Ureter (tissue), 1 donor: ENCODE results near the genes GNB5 and ARPP19.

GRCh38 chr15:52191172-52191659 is at the start of gene GNB5:
Gene GNB5, minus strand, starts transcription at chr15:52191392.
- PRO-cap, result no peak

GRCh38 chr15:52225328-52225788 is 34.2 kb upstream of the GNB5 start:
- PRO-cap, result no peak

- PRO-cap, result no peak
These were observed 46.8 kb downstream of the MYO5C start for GRCh38 chr15:52248517-52249431.

GRCh38 chr15:52294388-52294732 is 1.2 kb downstream of the MYO5C start:
- PRO-cap, result no peak

DNA sequence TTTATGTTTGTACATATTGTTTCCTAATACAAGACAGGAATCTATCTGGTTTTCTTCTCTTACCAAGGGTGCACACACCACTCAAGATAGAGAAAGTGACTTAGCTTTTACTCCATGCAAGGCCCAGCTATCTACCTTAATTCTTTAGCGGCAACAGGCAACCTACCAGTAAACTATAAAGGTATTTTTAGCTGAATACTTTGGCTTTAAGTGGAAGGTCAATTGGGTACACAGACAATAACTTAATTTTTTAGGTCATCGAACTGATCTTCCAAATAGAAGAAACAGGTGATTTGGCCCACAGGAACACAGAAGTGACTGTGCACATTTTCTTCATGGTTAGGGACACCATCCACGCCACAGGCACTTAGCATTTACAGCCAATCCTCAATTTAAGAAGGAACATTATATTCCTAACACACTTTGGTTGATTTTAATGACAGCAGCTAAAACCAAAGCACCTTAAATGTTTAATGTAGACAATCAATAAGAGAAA is 2.0 kb downstream of the ARPP19 start:
- PRO-cap, result no peak

DNA sequence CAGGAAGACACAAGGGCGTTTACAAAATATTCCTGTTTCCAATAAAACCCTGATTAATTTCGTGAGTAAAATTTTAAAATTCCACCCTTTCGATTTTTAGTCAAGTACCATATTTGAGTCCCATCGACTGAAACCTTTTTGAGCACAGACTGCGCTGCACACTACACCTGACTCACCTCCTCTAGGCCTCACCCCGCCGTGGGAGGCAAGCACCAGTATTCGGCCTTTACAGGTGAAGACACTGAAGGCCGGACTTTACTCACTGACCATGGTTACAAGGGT is 776 bp downstream of the ARPP19 start:
- PRO-cap, result no peak

DNA sequence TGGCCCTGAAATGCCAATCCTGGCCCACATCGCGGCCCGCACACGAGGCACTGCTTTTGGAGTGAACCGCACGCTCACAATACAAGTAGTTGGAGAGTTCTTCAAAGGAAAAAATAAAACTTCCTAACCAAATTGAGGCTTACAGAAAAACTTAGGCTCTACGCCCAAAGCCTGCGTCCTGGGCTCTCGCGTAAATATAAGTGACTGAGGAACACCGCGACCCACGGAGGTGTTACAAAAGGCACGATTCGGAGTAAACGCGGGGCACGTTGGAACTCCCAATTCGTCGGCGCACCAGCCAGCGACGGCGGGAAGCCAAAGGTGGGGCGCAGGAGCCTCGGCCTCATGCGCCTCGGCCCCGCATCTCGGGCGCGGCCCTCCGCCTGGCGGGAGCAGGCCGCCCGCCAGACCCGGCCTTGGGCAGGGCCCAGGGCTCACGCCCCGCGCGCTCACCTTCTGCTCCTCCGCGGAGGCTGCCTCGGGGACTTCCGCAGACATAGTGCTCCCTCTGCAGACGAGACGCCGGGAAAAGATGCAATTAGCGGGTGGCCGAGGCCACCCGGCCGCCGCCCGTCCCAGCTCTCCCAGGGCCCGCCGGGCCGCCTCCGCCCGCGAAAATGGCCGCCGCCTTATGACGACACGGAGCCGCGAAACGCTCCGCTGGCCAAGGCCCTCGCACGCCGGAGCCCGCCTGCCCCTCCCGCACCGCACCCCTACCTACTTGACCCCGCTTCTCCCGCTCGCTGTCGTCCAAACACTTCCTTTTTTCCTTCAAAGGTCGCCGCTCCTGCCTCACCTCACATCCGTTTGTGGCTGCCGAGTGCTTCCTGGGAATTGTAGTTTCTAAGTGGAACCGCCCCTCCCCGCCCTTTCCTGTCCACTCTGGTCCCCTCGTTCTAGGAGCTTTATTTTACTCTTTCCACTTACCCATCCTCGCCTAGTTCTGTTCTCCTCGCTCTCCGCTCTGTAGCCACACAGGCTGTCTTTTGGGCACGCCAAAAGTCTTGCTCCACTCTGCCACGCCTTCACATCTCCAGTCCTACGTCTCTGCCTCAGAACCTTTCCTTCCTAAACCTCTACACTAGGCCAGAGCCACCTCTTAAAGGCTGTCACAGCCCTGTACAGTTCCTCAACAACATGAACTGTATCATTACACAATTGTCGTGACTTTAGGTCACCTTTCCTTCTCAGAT is at the start of gene ARPP19:
TSS of gene ARPP19 (minus strand) at position 636 of the 1,193 bp plus-strand sequence.
- PRO-cap, result bidirectional peak, plus-strand start at position 870 of the sequence, minus-strand start at position 588 of the sequence

DNA sequence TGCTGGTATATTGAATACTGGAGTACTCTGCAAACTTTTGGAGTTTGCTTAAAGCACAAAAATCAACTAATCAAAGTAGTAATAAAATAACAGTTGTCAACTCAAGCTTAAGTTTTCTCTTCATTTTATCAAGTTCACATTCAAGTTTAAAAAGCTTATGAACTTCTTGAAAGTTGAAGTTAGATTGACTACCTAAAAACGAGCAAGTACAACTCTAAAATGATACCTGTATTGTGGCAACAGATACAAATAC is 1.8 kb downstream of the ATOSA start:
- PRO-cap, result no peak

DNA sequence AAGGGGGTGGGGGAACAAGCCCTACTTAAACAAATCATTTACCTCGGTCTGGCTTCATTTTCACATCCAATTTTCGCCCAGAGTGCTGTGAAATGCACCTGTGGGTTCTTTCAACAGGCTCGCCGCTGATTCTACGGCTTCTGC is 1.4 kb downstream of the ATOSA start:
- PRO-cap, result no peak

GRCh38 chr15:52719401-52719734 is 40.2 kb upstream of the ATOSA start:
- PRO-cap, result no peak

DNA sequence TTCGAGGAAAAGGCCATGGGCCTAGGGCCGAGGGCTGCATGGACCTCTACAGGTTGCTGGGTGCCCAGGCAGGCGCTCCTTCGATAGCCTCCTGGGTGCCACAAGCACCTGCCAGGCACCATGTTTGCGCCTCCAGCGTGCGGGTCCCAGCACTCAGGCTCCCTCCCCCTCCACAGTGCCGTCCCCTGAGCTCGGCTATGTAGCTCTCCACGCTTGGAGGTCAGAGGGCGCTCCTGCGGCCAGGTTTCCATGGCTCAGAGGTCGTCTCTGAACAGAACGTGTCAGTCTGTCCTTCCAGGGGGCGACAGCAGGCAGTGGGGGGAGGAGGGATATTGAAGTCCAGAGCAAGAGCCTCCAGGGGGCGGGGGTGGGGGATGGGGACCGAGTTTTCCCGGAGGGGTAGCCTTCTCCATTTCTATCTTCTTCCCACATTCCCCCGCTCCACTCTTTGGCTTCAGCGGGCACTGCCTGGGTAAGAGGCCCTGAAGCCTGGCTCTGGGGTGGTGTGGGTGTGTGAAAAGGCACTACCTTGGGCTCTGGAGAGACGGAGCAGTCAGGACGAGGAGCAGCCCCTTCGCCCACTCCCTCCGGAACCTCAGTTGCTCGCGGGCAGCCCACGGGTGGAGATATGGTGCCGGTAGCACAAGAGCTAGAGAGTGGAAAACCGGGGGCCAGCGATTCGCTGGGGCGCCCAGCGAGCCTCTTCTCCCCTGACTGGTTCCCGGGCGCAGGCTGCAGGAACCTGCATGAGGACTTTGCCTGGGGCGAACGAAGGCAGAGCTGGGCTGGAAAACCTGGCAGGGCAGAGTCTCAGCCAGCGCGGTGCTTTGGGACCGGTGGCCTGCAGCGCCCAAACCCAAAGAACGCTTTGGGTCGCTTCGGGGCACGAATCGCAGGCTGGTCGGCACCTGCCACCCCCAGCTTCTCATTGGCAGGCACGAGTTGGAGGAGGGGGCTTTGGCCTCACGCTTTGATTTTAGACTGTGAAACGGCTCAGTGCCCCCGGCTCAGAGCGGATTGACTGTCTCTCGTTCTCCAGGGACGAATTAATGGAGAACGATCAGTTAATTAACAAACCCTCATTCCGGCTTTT is 3.3 kb downstream of the ONECUT1 start:
- PRO-cap, result no peak

DNA sequence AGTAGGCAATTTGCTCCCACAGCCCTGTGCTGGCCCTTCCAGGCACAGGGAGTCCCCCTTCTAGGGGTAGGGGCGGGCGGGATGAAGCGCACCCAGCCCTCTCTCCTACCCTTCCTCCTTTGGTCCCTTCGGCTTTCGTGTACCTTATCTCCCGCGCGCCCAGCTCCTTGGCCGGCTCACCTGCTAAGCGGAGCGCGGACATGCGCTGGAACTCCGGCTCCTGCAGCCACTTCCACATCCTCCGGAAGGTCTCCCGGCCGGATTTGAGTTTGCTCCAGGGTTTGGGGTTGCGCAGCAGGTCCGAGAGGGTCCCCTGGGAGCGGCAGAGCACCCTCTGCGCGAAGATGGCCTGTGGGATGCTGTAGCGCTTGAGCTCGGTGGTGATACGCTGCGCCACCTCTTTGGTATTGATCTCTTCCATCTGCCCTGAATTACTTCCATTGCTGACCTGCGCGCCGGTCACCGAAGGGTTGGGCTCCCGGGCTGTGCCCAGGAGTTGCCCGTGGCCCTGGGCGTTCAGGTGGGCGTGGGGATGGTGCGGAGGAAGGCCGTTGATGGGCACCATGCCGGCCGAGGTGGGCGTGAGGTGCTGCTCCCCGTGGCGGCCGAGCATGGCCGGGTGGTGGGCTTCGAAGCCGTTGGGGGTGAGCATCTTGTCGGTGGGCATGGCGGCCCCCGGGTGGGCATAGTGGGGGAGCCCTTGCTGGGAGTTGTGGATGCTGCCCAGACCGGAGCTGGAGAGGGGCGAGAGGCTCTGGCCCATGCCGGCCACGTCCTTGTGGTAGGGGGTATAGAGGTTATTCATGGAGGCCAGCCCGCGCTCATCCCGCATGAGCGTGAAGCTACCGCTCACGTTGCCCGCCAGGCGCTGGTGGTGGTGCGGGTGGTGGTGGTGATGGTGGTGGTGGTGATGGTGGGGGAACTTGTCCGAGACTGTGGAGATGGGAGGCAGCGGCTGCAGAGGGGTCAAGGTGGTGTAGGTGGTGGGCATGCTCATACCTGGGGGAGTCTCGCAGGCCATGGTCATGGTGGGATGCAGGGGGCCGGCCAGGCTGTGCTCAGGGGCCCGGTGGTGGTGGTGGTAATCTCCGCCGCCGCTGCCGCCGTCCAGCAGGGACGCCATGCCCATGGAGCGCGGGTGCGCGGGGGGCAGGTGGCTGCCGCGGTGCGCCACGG is 1.1 kb downstream of the ONECUT1 start:
- PRO-cap, result no peak

GRCh38 chr15:52802043-52802676 is 12.0 kb upstream of the ONECUT1 start:
- PRO-cap, result no peak

DNA sequence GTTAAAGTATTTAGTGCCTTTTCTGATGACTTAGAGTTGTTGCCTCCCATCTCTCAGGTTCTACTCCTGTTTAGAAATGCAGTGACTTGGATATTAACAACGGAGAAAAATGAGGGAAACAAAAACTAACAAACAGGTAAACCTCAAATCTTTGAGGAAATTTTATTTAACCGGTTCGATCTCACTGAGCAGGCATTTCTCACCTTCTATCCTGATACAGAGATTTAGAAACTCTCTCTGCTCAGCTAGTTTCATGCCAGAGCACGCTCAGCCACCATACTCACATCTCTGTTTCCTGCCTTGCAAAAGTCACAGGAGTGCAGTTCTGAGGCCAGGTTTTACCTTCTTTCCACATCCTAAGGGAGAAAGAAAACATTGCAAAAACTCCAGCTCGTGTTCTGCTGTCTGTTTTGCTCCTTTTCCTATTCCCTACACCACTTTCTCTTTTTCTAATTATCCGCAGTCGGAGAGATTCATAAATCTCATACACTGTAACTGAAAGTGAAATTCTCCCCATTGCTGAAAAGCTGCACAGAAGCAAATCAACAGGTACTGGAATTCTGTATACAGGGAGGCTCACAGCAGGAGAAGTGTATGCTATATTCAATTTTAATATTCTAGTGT is 240.6 kb upstream of the ONECUT1 start:
- PRO-cap, result no peak

- PRO-cap, result no peak
These were observed 314.0 kb downstream of the WDR72 start for GRCh38 chr15:53445484-53445856.

DNA sequence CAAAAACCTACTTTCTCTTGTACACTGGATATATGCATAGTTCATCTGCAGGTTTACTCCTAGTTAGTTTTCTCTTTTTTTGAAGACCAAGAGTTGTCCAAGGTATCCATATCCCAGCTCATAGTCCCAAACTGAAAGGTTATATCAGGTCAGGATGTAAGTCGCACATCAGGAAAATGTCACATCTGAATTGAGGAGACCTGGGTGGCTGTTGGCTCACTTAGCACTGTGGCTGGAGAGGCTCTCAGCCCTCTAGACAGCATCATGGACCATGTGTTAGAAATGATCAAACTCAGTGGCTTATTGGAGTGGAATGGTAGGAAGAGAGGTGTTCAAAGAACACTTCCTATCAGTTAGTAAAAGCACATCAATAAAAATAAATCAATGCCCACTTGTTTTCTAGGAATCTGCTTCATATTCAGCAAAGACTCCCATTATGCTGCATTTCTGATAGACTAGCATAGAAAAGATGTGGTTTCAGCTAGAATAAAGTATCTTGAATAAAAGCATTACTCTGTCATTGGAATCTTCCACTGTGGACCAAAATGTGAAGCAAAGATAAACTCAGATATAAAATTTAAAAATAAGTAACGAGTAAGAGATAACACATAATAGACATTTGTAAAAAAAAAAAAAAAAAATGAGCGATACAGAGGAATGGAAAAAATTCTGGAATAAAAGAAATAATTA is 309.5 kb downstream of the WDR72 start:
- PRO-cap, result no peak

- PRO-cap, result no peak
These were observed 71.5 kb upstream of the WDR72 start for GRCh38 chr15:53830775-53831496.

DNA sequence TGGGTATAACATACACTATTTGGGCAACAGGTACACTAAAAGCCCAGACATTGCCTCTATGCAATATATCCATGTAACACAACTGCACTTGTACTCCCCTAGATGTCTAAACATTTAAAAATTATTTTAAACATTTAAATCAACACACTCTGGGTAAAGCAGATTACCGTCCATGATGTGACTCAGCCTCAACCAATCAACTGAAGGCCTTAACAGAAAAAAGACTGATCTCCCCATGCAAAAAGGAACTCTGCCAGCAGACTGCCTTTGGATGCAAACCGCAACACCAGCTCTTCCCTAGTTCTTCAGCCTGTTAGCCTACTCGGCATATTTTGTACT is 376.0 kb downstream of the RSL24D1 start:
- PRO-cap, result no peak

- PRO-cap, result no peak
These were observed 40.7 kb downstream of the RAB27A start for GRCh38 chr15:55248828-55249493.

GRCh38 chr15:55258617-55259311 is 30.8 kb downstream of the RAB27A start:
- PRO-cap, result no peak